SK-N-MC (cell line): ENCODE measurements around the gene NT5E.

GRCh38 chr6:85449472-85449653 lies 520 bp upstream of the NT5E start:
- RRBS, result no CpG with 5 or more reads among the region's 9 CpGs

- RRBS, result 9% methylated on average over 22 of the region's 95 CpGs
Observed at GRCh38 chr6:85449817-85450860, at the start of gene NT5E. TSS of gene NT5E (plus strand) at chr6:85450083.

- RRBS, result no CpG with 5 or more reads among the region's 1 CpG
Observed at GRCh38 chr6:85451625-85451839, 1.6 kb downstream of the NT5E start.

DNA sequence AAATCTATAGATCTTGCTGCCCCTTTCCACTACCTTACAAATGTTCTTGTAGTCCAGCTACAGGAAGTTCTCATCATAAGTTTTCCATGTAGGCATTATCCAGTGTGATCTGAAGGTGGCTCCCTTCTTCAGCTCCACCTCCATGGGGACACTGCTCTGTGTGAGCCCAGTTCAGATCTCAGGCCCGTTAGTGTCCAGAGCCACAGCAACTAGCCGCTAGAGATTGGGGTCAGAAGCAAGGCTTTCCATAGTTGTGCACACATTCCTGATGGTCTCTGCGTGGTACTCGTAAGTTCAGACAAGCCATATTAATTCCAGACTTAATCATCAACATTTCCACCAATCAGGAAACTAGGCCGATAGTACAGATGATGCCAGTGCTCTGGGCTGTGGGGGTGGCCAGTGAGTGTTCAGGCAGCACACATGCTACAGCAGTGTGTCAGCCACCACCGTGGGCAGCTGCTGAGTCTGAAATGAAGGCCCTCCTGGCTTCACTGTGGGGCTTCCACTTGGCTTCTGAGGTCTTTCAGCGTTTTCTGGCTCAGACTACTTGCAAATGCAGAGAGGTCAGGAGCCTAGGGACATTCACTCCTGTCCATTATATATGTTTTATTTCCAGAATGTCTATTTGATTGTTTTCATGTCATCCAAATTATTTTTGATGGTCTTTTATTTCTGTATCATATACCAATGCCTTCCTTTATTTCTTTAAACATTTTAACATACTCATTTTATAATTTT lies 17.6 kb upstream of the SYNCRIP start:
- RRBS, result no CpG with 5 or more reads among the region's 7 CpGs

DNA sequence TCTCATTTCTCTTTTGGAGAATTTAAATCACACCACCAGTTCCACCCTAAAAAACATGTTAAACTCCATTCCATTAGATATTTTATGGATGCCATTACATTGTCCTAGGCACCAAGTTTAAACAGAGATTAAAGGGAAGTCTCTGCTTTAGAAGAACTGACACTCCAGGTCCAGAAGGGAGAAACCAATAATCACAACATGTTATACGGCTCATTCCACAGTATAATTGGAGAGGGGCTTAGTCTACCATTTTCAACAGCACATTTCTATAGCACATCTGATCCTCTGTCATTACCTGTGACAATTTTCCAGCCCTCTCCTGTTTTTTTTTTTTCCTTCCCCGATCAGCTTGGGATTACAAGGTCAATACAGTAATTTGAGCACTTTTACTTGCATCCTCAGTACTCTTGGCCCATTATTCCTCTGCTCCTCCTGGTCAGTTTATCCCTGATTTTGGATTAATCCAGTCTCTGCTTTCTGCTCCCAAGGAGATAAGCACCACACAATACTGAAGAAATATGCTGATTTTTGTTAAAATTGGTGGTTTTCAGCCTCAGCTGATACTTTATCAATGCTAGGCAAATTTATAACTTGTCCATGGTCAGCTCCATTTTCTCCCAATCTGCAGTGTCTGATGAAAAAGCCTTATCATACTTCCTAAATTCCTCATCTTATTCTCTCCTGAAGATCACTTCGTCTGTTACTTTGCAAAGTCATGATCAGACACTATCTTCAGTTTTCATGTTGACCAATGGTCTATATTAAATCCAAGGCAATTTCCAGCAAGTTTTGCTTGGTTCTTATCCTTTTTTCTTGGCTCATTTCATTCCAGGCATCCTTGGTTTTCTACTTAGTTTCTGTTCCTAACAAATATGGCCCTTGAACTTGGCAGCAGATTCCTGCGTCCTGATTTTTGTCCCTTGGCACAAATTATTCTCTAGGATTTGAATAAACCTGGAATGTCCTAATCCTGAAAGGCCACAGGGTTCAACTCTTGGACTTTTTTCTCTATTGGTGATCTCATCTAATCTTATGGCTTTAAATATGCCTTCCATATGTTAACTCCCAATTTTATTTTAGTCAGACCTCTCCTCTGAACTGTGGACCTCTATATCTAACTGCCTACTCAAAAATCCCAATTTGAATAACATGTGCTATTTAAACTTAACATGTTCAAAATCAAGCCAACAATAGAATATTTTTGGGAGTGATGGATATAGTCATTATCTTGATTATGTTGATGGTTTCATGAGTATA lies 30.9 kb upstream of the SYNCRIP start:
- RRBS, result no CpG with 5 or more reads among the region's 4 CpGs

- RRBS, result no CpG with 5 or more reads among the region's 2 CpGs
Observed at GRCh38 chr6:85684110-85684648, 41.5 kb upstream of the SYNCRIP start.

DNA sequence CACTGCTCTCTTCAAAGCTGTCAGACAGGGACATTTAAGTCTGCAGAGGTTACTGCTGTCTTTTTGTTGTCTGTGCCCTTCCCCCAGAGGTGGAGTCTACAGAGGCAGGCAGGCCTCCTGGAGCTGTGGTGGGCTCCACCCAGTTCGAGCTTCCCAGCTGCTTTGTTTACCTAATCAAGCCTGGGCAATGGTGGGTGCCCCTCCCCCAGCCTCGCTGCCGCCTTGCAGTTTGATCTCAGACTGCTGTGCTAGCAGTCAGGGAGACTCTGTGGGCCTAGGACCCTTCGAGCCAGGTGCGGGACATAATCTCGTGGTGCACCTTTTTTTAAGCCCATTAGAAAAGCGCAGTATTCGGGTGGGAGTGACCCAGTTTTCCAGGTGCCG lies 384.2 kb upstream of the SYNCRIP start:
- RRBS, result no CpG with 5 or more reads among the region's 9 CpGs

GRCh38 chr6:87152167-87152971 lies 3.0 kb upstream of the ZNF292 start:
- RRBS, result 16% methylated on average over 13 of the region's 53 CpGs

- RRBS, result no CpG with 5 or more reads among the region's 3 CpGs
Observed at GRCh38 chr6:87174086-87174350, 18.7 kb downstream of the ZNF292 start.

DNA sequence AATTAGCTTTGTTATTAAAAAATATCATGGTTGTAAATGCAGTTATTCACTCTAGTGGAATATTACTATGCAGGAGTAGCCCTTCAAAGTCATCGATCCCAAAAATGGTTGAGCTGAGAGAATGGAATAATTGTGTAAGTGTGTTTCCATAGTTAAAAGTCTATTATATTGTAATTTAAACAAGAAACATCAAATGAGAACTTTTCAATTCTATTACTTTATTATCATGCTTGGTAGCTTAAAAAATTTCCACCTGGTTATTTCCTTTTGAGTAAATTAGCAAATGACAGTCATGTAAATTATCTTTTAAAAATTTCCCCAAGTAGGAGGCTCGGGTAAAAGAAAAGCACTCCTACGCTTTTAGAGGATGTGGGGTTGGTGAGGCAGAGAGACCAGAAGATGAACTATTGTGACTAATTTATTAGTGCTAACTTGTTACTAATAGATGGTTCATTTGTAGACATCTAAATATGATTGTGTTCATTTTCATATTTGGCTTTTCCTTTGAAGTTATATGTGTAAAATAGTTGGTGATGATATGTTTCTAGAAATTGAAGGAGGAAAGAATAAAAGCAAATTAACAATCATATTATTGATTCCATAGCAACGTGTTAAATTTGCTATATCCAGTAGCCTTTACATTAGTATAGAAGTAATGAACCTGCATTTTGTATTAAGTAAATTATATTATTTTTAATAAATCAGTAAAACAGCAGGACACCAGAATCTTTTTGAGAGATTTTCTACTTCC lies 26.9 kb downstream of the ZNF292 start:
- RRBS, result no CpG with 5 or more reads among the region's 4 CpGs

DNA sequence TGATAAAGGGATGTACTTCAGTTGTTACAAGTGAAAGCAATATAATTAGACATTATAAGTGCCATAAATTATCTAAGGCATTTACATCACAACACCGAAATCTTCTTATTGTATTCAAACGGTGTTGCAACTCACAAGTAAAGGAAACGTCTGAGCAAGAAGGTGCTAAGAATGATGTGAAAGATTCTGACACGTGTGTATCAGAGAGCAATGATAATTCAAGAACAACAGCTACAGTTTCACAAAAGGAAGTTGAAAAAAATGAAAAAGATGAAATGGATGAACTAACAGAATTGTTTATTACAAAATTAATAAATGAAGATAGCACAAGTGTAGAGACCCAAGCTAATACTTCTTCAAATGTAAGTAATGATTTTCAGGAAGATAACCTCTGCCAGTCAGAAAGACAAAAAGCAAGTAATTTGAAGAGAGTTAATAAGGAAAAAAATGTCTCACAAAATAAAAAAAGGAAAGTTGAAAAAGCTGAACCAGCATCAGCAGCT lies 61.5 kb upstream of the SMIM8 start:
- RRBS, result no CpG with 5 or more reads among the region's 4 CpGs

DNA sequence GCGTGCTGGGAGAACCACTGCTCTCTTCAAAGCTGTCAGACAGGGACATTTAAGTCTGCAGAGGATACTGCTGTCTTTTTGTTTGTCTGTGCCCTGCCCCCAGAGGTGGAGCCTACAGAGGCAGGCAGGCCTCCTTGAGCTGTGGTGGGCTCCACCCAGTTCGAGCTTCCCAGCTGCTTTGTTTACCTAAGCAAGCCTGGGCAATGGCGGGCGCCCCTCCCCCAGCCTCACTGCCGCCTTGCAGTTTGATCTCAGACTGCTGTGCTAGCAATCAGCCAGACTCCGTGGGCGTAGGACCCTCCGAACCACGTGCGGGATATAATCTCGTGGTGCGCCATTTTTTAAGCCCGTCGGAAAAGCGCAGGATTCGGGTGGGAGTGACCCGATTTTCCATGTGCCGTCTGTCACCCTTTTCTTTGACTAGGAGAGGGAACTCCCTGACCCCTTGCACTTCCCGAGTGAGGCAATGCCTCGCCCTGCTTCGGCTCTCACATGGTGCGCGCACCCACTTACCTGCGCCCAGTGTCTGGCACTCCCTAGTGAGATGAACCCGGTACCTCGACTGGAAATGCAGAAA lies 365 bp downstream of the GJB7 start:
- RRBS, result no CpG with 5 or more reads among the region's 26 CpGs

GRCh38 chr6:87674954-87675337 lies 27.1 kb downstream of the AKIRIN2 start:
- RRBS, result no CpG with 5 or more reads among the region's 1 CpG

GRCh38 chr6:87697279-87698037 lies 4.6 kb downstream of the AKIRIN2 start:
- RRBS, result no CpG with 5 or more reads among the region's 4 CpGs

DNA sequence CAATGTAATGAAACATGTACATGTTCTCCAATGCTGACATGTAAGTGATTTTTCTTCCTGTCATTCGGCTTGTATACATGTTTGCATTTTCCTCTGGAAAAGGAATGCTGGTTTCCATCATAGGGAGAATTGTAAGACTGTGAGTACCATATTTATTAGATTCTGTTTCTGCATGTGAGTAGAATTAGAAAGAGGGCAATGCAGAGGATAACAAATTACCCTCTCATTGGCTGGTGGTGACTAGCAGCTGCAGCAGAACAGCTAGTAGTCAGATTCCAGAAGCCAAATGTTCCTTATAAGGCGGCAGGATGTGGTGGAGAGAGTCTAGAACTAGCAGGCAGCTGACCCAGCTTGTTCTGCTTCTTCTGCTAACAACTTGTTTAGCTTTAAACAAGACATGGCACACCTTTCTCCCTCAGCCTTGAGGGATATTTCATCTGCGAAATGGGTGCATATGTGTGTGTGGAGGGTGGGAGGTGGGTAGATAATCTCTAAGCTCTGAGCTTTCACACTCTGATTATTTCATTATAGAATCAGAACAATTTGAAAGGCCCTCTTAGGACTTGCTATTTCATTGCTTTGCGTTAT lies 132.7 kb upstream of the SPACA1 start:
- RRBS, result no CpG with 5 or more reads among the region's 4 CpGs

GRCh38 chr6:88864965-88865411 lies 98.4 kb downstream of the RNGTT start:
- RRBS, result no CpG with 5 or more reads among the region's 1 CpG

DNA sequence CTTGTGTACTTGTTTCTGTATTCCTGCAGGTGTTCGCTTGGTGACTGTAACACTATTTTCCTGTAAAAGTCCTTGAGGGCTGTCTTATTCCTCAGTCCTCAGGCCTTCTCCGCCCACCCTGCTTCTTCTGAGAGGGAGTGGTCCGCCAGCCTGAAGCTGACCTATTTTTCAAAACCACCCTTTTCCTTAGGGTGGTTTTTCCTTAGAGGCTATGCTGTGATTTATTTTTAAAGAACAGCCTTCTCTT lies 35.9 kb upstream of the PNRC1 start:
- RRBS, result no CpG with 5 or more reads among the region's 3 CpGs

DNA sequence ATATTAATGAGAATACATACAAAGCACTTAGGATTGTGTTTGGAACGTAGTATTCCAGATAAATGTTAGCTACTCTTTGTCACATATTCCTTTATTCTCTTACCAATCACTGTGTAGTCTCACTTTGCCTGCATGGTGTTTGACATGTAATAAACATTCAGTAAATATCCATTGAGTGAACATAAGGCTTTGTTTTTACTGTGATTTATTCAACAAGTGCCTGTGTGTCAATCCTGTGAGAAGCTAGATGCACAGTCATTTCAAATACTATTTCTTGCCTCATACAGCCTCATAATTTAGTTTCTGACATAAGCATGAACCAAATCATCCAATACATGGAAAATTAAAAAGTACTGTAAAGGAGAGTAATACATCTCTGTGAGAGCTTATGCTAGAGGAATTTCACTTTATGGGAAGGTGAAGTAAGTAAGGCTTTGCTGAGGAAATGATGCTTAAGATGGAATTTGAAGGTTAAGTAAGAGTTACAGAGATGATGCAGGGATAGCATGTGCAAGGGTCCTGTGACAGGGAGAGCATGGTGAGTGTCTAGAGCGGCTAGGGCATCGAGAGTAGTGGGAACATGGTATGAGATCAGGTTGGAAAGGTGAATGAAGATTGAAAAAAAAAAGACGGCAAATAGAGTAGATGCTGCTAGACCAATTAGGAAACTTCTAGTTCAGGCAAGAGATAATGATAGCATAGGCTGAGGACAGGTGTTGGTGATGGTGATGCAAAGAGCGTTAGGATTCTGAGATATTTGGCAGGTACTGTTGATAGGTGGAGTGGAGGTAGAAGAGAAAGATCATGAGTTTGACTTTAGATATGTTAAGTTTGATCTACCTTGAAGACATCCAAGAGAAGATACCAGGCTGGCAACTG lies 14.8 kb downstream of the PM20D2 start:
- RRBS, result no CpG with 5 or more reads among the region's 5 CpGs

GRCh38 chr6:89204052-89204641 lies 13.0 kb downstream of the GABRR1 start:
- RRBS, result no CpG with 5 or more reads among the region's 12 CpGs